Epithelial cell of proximal tubule (primary cell): ENCODE measurements around a stretch of chr17.

GRCh38 chr17:8889274-8889629, 21.8 kb upstream of the PIK3R6 start:
- RAMPAGE, long total RNA = no peak
- RRBS = no CpG with 5 or more reads among the region's 3 CpGs

GRCh38 chr17:8894407-8894858, 27.0 kb upstream of the PIK3R6 start:
- RAMPAGE, long total RNA = no peak
- RRBS = no CpG with 5 or more reads among the region's 12 CpGs

- RAMPAGE, long total RNA = no peak
- RRBS = no CpG with 5 or more reads among the region's 19 CpGs
Measured at GRCh38 chr17:8895203-8895934, 27.9 kb upstream of the PIK3R6 start.

GRCh38 chr17:8911235-8911974, 43.9 kb upstream of the PIK3R6 start:
- RAMPAGE, long total RNA = no peak
- RRBS = no CpG with 5 or more reads among the region's 19 CpGs

- RAMPAGE, long total RNA = no peak
- RRBS = no CpG with 5 or more reads among the region's 3 CpGs
Measured at GRCh38 chr17:8927210-8927563, 38.3 kb downstream of the PIK3R5 start.

DNA sequence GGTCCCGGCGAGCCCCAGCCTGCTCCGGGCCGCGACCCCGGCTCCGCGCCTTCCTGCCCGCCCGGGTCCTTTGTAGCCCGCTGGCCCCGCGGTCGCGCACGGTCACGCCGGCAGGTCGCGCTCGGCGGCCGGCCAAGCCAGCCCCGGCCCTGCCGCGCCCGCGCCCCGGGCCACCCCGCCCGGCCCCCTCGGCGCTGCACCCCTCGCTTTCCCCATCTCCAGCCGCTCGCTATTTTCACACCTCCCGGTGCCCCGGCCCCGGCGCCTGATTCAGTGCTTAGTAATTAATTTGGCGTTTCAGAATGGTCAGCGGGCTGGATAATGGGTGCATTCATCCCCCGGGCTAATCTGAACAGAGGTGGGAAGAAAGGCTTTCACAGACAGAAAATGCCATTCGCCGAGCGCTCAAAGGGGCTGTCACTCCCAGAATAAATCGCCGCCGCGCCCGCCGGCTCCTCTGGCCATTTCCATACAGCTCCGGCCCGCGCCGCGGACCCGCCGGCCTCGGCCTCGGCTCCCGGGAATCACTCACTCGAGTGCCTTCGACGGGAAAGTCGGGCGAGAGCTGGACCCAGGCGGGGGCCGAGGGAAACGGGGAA, 17.8 kb upstream of the NTN1 start:
- RAMPAGE, long total RNA = no peak
- RRBS = 3% methylated on average over 22 of the region's 70 CpGs

- RAMPAGE, long total RNA = no peak
- RRBS = 4% methylated on average over 35 of the region's 88 CpGs
Measured at GRCh38 chr17:9023047-9023757, 1.9 kb downstream of the NTN1 start.

DNA sequence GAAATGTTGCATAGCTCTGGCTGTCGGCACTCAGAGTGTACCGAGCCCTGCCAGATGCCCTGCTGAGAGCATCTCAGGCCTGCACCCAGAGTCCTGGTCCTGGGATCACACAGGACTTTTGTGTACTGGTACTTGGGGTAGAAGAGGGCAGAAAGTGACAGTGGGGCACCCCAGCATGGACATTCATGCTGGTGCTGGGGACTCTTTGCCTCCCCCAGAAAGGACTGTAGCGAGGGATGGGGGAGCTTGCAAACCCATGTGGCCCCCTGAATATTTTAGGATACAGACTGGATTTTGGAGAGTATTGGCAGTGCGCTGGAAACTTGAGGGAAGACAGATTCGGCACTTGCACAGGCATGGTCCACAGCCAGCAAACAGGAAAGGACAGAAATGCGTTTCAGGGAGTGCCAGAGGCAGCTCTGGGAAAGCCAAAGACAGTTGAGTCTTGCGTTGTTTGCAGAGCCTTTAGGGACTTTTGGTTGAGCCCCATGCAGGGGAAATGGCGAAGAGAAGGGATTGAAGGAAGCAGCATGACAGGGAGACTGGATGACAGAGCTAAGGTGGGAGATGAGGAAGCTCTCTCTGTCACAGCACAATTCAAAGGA, 162.6 kb downstream of the NTN1 start:
- RAMPAGE, long total RNA = no peak
- RRBS = no CpG with 5 or more reads among the region's 8 CpGs

DNA sequence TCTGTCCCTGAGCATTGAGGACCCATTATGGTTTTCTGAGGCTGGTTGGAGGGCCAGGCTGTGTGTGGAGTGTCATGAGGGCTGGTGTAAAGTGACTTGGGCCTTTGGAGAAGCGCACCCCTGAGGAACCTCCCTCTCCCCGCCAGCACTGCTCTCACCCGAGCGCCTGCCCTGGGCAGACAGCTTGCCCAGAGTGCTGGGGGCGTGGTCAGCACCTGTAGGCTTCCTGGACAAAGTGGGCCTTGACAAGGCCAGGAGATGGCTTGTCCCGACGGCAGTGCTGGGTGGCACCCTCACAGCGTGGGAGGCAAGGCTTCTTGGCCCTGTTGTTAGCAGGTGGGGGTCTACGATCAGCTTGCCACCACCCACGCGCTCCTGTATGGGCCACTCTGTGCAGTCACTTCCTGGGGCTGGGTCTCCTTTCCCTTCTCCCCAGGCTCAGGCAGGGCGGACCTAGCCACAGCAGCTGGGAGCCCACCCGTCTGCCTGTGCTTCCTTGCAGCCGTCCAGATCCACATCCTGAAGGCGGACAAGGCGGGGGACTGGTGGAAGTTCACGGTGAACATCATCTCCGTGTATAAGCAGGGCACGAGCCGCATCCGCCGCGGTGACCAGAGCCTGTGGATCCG, 217.9 kb downstream of the NTN1 start:
- RAMPAGE, long total RNA = no peak
- RRBS = no CpG with 5 or more reads among the region's 24 CpGs

DNA sequence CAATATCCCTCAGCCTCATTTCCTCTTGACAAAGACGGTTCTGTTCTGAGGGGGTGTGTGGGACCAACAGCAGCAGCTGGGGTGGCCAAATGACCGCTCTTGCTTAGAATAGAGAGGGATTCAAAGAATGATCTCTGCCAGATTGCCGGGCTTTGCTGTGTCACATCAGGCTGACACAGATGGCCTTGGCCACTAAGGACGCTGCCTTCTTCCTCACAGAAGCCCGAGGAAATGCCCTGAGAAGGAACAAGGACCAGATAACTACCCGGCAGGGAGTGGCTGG, 250.7 kb downstream of the NTN1 start:
- RAMPAGE, long total RNA = no peak
- RRBS = 60% methylated on average over 1 of the region's 6 CpGs

GRCh38 chr17:9327844-9328374, 247.7 kb downstream of the STX8 start:
- RAMPAGE, long total RNA = no peak

- RAMPAGE, long total RNA = no peak
- RRBS = no CpG with 5 or more reads among the region's 10 CpGs
Measured at GRCh38 chr17:9684805-9685394, 39.6 kb downstream of the USP43 start.

- RAMPAGE, long total RNA = no peak
- RRBS = no CpG with 5 or more reads among the region's 5 CpGs
Measured at GRCh38 chr17:10013385-10013810, 108.3 kb upstream of the RCVRN start.

GRCh38 chr17:10197650-10198314, 624 bp downstream of the GAS7 start:
- RAMPAGE, long total RNA = no peak
- RRBS = 3% methylated on average over 44 of the region's 65 CpGs

DNA sequence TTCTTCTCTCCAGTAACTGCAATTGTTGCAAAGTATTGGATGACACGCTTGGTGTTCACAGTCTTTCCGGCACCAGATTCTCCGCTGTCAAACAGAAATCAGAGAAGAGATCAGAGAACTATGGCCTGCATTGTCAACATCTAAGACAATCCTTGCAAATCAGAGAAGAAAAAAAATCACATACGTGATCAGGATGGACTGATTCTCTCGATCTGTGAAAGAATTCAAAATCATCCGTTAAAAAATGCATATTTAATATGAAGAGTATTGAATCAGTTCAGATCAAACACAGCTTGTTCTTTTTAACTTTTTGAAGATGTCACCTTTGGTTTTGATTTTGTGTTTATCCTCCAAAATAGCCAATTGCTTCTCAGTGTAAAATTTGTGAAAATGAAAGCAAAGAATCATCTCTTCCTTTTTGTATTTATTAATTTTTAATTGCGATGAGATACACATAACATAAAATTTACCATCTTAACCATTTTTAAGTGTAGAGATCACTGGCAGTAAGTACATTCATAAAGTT, 6.2 kb downstream of the MYH8 start:
- RAMPAGE, long total RNA = no peak
- RRBS = no CpG with 5 or more reads among the region's 7 CpGs

GRCh38 chr17:10605237-10605698, 51.8 kb downstream of the MYH3 start:
- RAMPAGE, long total RNA = no peak
- RRBS = no CpG with 5 or more reads among the region's 4 CpGs

DNA sequence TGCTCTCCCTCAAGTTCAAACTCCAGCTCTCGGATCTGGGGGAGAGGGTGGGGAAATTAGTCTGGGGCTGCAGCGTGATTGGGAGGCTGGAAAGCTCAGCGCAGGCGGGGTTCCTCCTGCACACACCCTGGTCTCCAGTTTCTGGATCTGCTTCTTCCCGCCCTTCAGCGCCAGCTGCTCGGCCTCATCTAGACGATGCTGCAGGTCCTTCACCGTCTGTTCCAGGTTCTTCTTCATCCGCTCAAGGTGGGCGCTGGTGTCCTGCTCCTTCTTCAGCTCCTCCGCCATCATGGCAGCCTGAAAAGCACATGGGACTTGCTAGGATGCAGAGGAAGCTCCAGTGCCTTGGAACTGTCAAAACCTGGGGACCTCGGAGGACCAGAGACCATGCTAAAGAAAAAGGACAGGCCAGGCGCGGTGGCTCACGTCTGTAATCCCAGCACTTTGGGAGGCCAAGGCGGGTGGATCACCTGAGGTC, 26.9 kb downstream of the MYH3 start:
- RAMPAGE, long total RNA = no peak
- RRBS = no CpG with 5 or more reads among the region's 17 CpGs

- RAMPAGE, long total RNA = no peak
- RRBS = no CpG with 5 or more reads among the region's 15 CpGs
Measured at GRCh38 chr17:10639386-10640411, 17.4 kb downstream of the MYH3 start.

DNA sequence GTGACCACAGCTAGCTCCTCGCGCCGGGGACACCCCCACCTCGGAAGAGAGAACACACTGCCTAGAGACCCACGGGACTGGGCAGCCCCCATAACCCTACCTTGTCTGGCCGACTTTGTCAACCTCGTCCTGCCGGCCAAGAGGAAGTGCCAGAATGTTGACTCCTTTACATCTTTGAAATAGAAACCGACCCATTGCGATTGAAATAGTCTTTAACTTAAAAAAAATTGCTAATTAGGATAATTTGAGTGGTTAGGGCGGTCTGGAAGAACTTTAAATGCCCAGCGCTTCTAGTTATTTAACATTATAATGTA, 403 bp downstream of the ADPRM start:
- RAMPAGE, long total RNA = no peak
- RRBS = 1% methylated on average over 5 of the region's 12 CpGs

DNA sequence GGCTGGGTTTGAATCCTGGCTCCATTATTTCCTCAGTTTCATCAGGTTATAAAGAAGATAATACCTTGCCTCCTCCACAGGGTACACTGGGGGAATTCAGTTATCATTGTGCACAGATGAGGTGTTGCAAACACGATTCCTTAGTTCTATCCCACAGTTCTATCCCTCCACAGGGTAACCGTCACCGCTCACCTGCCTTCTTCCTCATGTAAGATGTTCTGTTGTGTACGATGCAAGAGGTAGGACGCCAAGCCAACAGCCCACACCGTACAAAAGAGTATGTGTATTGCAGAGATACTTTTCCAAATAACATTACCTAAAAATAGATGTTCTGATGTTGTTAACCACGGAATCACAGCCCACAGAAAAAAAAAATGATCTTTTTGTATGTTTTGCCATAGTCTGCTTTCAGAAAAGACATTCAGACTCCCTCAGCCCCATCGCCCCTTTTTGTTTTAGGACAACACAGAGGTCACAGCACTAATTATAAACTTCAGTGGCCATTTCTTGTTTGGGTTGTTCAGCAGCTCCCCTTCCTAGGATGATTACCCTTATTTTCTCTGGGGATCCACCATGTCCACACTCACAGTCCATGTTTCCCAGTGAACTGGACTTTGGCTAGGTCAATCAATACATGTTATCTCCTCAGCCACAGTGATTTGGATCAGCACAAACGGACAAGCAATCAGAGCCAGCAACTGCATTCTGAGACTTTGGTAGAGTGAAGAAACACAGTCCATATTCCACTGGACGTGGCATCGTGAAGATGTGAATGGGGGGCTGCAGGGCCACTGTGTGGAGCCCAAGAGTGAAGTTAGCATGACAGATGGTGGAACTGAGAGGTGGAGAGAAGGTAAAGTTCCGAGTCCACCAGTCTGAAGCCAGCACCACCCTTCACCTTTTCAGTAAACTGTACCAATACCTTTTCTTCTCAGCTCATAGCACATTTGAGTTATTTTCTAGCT, 4.7 kb downstream of the TMEM220 start:
- RAMPAGE, long total RNA = no peak
- RRBS = no CpG with 5 or more reads among the region's 12 CpGs